Neural progenitor cell (in vitro differentiated cells): ENCODE measurements around the genes ODR4 and B3GALT2.

DNA sequence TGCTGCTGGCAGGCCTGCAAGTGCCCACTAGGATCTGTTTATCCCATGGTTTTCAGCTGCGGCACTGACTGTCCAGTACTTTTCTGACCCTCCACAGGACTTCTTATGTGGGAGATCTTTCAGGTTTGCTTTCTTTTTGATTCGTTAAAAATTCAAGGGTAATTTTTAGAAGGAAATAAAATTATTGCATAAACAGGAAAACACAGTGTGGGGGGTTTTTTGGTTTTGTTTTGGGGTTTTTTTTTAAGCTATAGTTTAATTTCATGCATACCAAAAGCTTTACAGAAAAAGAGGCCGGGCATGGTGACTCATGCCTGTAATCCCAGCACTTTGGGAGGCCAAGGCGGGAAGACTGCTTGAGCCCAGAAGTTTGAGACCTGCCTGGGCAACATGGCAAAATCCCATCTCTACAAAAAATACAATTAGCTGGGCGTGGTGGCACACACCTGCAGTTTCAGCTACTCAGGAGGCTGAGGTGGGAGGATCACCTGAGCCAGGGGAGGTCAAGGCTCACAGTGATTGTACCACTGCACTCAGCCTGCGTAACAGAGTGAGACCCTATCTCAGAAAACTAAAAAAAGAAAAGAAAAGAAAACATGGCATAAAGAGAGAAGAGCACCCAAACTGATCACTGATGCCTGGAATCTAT is 3.5 kb downstream of the NIBAN1 start:
- RAMPAGE, long total RNA: no peak

GRCh38 chr1:185311460-185312520 is 5.3 kb downstream of the IVNS1ABP start:
- RAMPAGE, long total RNA: no peak

DNA sequence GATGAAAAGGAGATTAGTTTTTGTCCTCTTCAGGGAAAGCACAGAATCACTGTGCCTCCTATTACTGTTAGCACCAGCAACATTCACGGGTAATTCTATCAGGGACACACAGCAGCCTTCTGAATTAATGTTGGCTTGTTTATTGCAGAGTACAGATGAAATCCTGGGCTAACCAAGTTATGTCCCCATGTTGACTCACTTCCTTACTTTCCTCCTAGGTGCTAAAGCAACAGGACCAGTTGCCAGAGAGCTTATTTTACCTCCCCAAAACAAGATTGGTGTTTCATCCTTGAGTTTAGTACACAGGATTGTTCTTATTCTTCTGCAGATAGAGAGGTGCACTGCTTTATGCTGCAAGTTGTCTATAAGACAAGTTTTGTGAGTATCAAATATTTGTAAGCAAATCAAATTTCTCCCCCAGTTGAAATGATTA is 57.2 kb upstream of the IVNS1ABP start:
- RAMPAGE, long total RNA: no peak

DNA sequence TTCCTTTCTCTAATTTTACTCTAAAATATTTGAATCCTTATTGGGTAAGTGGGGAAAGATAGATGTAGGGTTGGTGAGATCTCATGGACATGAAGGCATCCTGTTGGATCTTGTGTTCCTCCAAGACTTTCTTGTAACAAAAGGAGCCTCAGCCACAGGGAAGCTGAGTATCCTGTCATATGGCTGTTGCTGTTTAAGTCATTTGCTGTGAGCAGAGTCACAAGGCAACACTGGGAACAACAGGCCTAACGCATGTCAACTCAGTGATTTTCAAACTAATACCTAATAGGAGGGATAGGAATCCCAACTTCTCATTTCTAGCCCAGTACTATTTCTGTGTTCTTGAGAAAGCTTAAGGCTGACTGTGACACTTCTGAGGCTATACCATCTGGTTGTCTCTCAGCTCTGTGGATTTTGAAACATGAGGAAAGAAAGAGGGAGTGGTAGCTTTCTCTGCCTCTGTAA is 166.5 kb upstream of the IVNS1ABP start:
- RAMPAGE, long total RNA: no peak

DNA sequence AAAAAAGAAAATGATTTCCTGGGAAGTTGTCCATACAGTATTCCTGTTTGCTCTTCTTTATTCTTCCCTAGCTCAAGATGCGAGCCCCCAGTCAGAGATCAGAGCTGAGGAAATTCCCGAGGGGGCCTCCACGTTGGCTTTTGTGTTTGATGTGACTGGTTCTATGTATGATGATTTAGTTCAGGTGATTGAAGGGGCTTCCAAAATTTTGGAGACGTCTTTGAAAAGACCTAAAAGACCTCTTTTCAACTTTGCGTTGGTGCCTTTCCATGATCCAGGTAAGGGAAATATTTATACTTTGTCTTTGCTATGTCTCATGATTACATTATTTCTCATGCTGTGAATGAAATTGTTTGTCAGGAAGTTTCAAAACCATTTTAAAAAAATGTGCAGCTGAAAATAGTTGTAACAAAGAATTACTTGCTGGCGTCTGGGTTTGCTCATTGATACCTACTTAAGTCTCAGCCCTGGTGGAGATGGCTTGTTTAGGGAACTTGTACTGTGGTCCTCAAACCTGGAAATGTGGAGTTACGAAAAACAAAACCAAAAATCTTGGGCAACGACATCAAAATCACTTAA is 668 bp downstream of the HMCN1 start:
- RAMPAGE, long total RNA: no peak

GRCh38 chr1:185735349-185735966 is 1.3 kb downstream of the HMCN1 start:
- RAMPAGE, long total RNA: no peak

DNA sequence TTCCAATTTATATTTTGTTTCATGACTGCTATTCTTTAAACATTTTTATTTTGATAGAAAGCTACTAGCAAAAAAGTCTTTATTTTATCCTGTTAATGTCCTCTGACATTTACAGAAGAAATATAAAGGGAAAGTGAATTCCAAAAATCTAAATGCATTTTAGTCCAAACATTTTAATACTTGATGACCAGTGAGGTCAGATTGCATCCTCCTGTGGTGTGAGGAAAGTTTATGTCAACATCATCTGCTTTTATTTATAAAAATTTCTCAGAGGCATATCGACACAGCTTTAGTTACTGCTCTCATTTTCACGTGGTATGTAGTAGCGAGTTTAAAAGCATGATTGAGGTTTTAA is 234.7 kb downstream of the HMCN1 start:
- RAMPAGE, long total RNA: no peak

GRCh38 chr1:186360731-186361108 is 14.3 kb downstream of the TPR start:
- RAMPAGE, long total RNA: no peak

DNA sequence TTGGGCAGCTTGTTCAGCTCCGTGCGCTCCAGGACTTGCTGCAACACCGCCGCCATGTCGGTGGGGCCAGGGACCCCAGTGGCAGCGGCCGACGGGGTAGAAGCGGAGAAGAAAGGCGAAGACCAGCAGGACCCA is 213 bp downstream of the TPR start:
- RAMPAGE, long total RNA: no peak

GRCh38 chr1:186375642-186376474 is at the start of gene ODR4:
Gene ODR4 (plus strand): TSS chr1:186375838.
- RAMPAGE, long total RNA: start-site peak on the minus strand at chr1:186375611-186375752, 61 and 70 reads in 2 replicates

DNA sequence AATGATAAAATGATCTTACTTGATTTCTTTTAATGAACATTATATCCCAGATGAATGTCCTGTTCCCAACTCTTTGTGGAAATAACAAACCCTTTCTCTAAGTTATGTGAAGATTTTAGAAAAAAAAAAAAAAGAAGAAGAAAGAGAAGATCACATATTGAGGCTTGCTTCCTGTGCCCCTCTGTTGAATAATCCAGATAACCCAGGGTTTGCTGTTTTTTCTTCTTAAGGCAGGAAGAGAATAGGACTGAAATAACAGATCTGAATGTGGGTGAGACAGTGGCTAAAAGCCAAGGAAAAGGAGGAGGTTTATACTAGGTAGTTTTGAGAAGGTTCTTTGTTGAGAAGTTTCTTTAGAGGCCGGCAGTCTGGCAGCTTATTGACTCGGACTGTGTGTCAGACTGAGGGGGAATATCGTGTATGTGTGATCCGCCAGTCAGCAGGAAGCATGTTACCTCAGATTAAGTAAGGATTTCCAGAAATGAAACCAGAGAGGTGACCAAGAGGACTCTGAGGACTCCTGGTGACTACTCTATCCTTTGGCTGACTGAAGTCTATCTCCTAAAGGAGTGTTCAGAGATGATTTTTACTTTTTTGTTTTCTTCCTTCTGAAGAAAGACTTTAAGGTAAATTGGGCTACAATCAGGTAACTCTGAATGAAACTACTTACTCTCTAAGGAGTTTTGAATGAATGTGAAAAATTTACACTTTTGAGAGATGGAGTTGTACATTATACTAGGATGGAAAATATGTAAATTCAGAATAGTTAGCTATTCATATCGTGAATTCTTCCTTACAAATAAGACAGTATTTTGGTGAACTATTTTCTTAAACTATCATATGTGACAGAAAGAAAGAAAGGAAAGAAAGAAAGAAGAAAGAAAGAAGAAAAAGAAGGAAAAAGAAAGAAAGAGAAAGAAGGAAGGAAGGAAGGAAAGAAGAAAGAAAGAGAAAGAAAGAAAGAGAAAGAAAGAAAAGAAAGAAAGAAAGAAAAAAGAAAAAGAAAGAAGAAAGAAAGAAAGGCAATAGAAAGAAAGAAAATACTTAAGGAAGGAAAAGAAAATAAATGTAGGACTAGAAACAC is 120.0 kb downstream of the PLA2G4A start:
- RAMPAGE, long total RNA: no peak

DNA sequence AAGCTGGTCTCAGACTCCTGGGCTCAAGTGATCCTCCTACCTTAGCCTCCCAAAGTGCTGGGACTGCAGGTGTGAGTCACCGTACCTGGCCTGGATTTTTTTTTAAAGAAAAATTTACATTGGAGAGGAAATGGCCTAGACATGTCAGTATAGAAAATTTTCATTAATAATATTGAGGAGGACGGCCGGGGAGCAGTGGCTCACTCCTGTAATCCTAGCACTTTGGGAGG is 127.9 kb downstream of the PLA2G4A start:
- RAMPAGE, long total RNA: no peak

DNA sequence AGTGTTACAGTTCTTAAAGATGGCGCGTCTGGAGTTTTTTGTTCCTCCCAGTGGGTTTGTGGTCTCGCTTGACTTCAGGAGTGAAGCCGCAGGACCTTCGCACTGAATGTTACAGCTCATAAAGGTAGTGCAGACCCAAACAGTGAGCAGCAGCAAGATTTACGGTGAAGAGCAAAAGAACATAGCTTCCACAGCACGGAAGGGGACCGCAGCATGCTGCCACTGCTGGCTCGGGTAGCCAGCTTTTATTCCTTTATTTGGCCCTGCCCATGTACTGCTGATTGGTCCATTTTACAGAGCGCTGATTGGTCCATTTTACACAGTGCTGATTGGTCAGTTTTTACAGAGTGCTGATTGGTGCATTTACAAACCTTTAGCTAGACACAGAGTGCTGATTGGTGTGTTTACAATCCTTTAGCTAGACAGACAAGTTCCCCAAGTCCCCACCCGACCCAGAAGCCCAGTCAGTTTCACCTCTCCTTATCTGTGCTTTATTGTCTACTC is 177.8 kb downstream of the PLA2G4A start:
- RAMPAGE, long total RNA: no peak

- RAMPAGE, long total RNA: no peak
Measured at GRCh38 chr1:187408062-187408513, 579.3 kb downstream of the PLA2G4A start.

DNA sequence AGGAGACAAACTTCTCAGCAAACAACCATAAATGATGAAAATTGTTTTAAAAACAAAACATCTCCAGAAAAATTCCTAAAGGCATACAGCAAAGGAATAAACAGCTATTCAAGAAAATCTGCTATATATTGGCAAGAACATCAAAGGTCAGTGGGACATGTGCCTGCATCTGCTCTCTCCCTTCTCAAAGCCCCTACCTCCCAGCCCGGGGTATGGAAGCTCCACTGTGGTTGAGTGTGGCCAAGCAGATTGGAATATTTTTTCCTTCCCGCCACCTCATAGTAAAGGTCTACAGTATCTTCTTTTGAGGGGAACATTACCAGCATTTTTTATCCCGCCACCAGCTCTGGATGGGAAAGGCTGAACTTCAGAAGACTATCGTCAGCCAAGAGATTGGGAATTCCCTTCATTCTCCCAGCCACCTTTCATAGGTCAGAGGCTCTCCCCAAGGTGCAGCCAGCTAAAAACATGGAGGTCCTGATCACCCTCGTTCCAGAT is 1443.4 kb downstream of the PLA2G4A start:
- RAMPAGE, long total RNA: no peak

GRCh38 chr1:189149458-189150218 is 1328.0 kb downstream of the BRINP3 start:
- RAMPAGE, long total RNA: no peak

DNA sequence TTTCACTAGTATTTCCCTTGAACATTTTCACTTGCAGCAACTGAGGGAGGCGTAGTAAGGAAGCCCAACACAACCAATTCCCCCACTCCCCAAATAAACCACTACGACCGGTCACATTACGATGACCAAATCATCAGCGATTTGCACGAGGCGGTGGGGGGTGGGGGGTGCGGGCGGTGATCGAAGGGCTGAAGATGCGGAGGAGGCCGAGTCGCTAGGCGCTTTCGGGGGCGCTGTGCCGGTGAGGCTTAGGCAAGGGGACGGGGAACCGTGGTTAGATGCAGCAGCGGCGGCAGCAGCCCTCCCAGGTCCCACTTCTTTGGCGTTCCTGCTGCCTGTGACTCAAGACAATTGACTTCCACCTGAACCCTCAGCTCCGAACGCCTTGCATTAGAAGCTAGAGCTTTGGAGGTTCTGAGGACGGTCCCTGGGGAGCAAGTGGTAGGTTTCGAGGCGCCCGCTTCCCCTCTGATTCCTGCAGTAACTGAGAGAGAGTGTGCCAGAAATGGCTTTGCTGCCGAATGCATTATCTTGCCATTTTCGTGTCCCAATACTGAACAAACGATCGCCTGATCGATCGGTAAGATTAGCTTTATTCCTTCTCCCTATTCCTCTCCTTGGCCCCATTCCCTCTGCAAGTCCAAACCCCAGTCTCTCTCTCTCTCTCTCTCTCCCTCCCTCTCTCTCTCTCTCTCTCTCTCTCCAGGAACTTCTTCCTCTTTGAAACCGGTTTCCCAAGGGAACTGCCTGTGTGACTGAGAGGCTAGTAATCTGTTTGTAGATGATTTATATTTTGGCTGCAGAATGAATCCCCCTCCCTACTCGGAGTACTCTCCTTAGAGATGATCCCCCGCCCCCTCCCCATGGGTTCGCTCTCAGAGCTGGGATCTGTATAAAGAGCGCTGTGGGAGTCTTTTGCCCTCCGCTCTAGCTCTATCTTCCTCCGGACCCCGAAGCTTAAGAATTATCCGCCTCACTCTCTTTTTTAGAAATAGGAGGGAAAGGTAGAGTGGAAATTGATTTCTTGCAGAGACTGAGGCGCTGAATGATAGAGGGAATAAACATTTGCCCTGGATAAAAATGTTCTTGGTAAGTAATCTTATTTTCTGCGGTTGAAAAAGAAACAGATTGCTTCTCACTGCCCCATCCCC is 763 bp upstream of the BRINP3 start:
- RAMPAGE, long total RNA: start-site peak on the plus strand centred at position 227 of the sequence, 122 bp wide, 31 and 12 reads in 2 replicates

DNA sequence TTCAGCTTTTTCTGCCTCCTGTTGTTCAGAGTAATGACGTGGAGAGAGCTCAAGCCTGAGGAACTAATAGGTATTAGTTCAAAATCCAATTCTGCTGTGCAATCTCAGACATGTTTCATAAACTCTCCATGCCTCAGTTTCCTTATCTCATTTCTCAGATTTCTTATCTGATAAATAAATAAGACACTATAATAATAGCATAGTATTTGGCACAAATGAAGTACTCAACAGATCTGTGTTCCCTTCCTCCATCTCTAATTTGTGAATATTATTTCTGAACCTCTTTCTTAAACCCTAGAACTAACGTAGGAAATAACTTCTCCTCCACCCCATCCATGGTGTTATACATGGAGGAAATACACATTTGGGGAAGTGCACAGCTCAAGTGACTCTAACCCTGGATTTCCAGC is 63.4 kb upstream of the RGS1 start:
- RAMPAGE, long total RNA: no peak

- RAMPAGE, long total RNA: no peak
Measured at GRCh38 chr1:193013179-193013841, 45.9 kb downstream of the UCHL5 start.

DNA sequence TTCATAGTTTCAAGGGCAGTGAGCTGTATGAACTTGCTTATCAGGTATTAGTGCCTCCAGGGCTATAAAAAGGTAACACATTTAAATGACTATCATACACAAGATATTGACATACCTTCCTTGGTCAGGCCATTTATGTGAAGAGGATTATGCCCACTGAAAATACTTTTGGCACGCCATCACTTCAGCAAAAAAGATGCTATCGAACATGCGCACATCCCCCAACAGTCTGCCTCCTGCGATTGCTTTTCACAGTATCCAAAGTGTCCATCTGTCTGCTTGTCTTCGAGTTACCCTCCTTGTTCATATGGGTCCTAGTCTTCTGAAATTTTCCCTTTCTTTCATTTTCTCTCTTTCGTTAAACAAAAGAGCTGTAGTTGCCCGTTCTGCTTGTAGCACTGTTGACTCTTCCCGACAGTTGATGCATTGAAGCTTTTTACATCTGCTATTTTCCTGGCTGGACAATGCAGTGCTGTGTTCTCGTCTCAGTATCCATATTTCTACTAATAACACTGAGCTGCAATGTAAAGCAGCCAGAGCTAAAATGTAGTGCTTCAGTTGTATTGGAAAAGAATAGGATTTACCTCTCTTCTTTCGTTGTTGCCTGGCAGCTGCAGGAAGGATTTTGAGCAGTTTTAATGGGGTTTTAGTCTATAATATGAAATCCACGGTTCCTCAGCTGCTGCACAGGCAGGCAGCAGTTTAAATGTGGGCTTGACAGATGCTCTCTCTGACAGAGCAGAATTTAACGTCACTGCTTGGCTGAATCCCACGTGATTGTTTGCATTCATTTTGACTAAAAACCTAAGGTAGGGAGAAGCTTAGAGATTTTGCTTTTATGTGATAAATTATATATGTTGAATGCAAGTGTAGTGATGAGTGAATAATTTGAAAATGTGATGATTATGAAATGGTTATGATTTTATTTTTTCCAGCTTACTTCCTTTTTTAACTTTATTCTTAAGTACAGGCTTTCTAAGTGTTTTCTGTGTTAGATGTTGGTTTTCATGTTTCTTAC is at the start of gene B3GALT2:
Gene B3GALT2 (minus strand): TSS at position 710 of the 1,018 bp plus-strand sequence.
- RAMPAGE, long total RNA: no peak